ENCODE results near the gene SIGLEC15.

DNA sequence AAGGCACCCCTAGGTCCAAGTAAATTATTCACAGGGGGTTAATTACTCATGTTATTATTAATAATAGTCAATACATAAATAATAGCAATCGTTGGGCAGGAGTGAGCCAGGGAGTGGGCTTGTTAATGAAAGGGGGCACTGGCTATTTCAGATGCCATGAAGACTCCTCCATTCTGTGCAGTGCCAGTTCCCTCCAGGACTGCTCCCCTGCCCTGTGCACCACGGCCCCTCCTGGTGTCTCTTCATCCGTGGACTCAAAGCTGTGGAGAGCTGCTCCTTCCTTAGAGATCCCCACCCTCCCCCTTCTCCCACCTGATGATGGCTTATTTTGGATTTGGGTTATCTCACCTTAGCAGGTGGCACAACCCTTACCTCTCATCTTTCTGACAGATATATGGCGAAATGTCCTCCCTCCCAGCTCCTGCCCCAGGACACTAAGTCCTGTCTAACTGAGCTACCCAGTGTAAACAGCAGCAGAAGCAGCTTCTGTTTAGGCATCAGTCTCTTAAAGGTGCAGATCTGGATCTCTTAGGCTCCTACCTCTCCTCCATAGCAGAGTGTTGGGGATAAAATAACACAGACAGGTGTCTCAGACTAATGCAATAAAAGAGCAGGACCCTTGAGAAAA lies 3.1 kb upstream of the CELF4 start:
- PRO-cap = no peak

- PRO-cap = no peak
These were observed 104.6 kb upstream of the CELF4 start for GRCh38 chr18:37670086-37670646.

GRCh38 chr18:39086254-39086617 lies 1520.6 kb upstream of the CELF4 start:
- PRO-cap = no peak

GRCh38 chr18:42107939-42108611 lies 153.0 kb downstream of the PIK3C3 start:
- PRO-cap = no peak

GRCh38 chr18:43419567-43419929 lies 142.3 kb upstream of the SYT4 start:
- PRO-cap = no peak

GRCh38 chr18:44707842-44708234 lies 27.1 kb downstream of the SETBP1 start:
- PRO-cap = no peak

DNA sequence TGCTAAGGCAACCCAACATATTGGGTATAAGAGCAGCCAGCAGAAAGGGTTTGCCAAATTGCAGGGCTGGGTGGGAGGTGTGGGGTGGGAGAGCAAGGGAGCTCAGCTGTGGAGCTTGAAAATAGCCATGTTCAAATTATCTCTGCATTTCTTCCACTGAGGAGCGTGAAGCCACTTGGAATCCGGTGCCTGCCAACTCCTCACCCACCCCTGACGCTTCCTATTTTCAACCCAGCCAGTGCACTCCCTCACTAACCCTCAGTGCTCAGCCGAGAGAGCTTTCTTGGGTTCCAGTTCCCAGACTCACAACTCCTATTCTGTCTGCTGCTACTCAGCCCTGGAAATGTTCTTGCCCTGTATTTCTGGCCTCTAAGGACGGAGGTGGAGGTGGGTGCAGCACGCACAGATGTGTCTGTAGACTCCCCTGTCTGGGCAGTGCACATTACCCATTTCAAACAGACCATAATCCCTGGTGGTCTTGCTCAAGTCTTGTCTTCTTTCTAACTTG lies 61.0 kb downstream of the SETBP1 start:
- PRO-cap = no peak

DNA sequence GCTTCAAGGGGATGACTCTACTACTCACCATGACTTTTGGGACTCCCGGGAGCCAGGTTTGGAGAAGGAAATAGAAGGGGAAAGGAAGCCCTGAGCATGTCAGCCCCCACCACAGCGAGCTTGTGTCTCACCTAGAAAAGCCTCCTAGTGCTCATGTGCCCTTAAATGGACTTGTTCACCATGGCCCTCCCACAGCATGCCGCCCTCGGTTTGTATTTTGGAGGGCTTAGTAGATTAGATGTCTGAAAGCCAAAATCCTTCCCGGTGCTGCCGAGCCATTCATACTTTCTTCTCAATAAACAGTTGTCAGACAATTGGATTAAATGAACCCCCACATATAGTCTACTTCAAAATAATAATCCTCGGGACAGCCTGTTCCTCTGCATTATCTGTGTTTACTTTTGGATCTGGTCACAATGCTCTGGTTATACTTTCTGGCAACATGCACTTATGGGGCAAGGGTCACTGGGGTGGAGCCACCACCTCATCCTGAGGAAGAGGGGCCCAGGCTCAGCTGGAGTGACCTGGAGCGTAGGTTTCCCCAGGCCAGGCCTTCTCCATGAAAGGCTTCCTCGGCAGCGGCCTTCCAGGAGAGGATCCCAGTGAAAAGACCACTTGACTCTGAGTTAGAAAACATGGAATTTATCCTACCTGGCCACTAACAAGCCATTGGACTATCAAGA lies 237.3 kb downstream of the SETBP1 start:
- PRO-cap = no peak

GRCh38 chr18:45254753-45255067 lies 360.6 kb upstream of the SLC14A2 start:
- PRO-cap = unidirectional peak, minus-strand start at chr18:45254839

- PRO-cap = no peak
These were observed 45.5 kb downstream of the SLC14A2 start for GRCh38 chr18:45660780-45661218.

DNA sequence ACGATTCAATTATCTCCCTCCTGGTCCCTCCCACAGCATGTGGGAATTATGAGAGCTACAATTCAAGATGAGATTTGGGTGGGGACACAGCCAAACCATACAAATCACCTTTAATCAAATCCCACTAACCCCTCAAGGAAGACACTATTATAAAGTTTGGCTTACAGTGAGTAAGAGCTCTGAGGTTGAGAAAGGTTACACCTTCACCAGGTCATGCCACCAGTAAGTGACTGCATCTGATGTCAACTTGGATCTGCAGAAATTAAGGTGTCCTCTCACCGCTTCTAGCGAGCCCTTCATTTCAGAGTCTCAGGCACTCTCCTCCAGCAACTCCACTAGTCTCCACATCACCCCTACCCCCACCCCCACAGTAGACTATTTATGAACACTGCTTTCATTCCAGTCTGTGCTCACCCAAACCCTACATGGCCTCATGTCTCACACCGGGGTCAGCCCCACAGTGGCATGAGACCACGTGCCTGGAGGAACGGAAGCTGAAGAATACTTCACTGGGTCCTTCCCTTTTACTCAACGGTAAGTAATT lies 47.4 kb downstream of the SLC14A1 start:
- PRO-cap = no peak

DNA sequence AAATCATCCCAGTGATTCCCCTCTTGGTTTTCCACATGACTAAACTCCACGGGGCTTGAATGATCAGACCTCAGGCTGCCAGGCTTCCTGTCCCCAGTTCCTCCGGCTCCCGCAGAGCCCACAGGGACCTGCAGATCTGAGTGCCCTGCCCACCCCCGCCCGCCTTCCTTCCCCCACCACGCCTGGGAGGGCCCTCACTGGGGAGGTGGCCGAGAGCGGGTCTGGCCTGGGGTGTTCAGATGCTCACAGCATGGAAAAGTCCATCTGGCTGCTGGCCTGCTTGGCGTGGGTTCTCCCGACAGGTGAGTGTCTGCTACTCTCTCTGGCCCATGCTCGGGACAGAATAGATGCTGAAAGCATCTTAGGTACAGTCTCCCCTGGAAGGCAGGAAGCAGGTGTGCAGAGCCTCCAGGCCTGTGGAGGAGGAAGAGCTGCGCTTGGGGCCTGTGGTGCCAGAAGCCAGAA lies at the start of gene SIGLEC15:
SIGLEC15 (plus strand) TSS at position 197 of the 465 bp plus-strand sequence.
- PRO-cap = no peak

- PRO-cap = no peak
These were observed 4.8 kb downstream of the EPG5 start for GRCh38 chr18:45962244-45962840.

- PRO-cap = no peak
These were observed 4.2 kb downstream of the EPG5 start for GRCh38 chr18:45962841-45963496.

GRCh38 chr18:46068583-46069289 lies 3.3 kb downstream of the PSTPIP2 start:
- PRO-cap = no peak

- PRO-cap = no peak
These were observed 1.9 kb downstream of the PSTPIP2 start for GRCh38 chr18:46070240-46070552.

- PRO-cap = no peak
These were observed 76.5 kb downstream of the C18orf25 start for GRCh38 chr18:46250211-46250846.

GRCh38 chr18:46262904-46263260 lies 70.9 kb upstream of the RNF165 start:
- PRO-cap = no peak

DNA sequence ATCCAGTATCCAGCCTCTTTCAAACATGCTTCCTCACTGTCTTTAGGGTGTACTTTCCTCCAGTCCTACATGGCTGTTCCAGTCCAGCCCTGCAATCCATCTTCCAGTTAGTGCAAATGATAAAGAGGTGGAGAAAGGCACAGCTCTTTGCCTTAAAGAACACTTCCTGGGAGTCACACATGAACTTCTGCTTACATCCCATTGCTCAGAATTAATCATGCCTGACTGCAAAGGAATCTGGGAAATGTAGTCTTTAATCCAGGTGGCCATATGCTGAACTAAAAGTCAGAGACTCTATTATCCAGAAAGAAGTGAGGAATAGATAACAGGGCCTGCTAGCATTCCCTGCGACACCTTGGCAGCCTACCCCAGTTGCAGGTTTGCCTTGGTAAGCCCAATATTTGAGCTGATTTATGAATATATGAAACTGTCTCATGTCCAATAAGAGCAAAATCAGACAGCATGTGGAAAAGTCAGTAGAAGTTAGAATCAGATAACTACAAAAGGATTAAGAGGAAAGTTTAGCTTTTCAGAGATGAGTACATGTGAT lies 9.2 kb upstream of the RNF165 start:
- PRO-cap = no peak

GRCh38 chr18:46332659-46333344 lies 1.0 kb upstream of the RNF165 start:
- PRO-cap = no peak